Placental pericyte (primary cell): ENCODE measurements around the genes SETD9 and ACTBL2.

GRCh38 chr5:54901173-54901784 lies 84.1 kb downstream of the ESM1 start:
- CAGE, long polyA plus RNA, result no peak

DNA sequence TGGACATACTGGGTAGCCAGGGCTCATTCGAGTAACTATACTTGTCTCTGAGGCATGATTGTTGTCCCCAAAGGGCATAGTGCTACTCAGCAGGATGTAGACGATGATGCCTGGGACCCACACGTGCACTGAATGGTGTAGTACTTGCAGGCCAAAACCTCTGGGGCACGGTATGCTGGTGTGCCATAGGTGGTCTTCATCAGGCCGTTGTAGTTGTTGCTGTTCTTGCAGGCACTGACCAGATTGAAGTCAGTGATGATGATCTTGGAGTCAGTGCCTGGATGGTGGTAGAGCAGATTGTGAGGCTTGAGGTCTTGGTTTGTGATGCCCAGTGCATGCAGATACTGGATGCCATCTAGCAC lies 48.8 kb downstream of the MTREX start:
- CAGE, long polyA plus RNA, result no peak

DNA sequence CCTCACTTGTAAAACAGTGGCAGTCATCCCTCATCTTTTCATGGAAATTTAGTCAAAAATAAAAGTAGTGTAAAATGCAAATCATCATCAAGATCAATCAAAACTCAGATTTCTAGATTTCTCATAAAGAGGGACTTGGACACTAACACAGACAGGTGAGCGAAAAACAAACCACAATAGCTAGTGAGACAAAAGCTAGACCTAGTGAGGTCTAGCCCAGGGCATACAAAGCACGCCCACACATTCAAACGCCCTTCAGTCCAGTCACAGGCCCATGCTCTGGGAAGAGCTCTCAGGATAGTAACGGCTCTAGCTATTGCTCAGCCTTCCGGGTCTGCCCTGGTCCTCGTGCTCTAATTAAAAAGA lies 94.7 kb downstream of the PLPP1 start:
- CAGE, long polyA plus RNA, result no peak

GRCh38 chr5:55502753-55503585 lies 31.8 kb downstream of the PLPP1 start:
- CAGE, long polyA plus RNA, result no peak

- CAGE, long polyA plus RNA, result no peak
Measured at GRCh38 chr5:55600939-55601948, 66.5 kb upstream of the PLPP1 start.

- CAGE, long polyA plus RNA, result no peak
Measured at GRCh38 chr5:55621087-55621560, 86.4 kb upstream of the PLPP1 start.

GRCh38 chr5:55821794-55822289 lies 29.3 kb upstream of the IL31RA start:
- CAGE, long polyA plus RNA, result no peak

- CAGE, long polyA plus RNA, result no peak
Measured at GRCh38 chr5:55938881-55939540, 55.8 kb downstream of the IL6ST start.

- CAGE, long polyA plus RNA, result no peak
Measured at GRCh38 chr5:55973056-55973515, 21.7 kb downstream of the IL6ST start.

DNA sequence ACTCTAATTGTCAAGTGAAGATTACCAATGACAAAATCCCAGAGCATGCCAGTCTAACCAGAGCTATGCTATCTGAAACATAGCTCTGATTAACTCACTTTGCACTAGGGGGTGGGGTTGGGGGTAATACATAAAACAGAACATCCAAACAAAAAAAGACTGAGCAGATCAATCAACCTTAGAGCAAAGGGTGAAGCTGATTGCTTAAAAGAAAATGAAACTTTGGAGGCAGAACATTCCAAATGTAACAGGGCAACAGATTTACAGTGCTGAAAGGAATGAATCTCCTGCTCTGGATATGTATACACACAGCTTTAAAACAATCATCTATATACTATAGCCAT lies 4.9 kb downstream of the IL6ST start:
- CAGE, long polyA plus RNA, result no peak

DNA sequence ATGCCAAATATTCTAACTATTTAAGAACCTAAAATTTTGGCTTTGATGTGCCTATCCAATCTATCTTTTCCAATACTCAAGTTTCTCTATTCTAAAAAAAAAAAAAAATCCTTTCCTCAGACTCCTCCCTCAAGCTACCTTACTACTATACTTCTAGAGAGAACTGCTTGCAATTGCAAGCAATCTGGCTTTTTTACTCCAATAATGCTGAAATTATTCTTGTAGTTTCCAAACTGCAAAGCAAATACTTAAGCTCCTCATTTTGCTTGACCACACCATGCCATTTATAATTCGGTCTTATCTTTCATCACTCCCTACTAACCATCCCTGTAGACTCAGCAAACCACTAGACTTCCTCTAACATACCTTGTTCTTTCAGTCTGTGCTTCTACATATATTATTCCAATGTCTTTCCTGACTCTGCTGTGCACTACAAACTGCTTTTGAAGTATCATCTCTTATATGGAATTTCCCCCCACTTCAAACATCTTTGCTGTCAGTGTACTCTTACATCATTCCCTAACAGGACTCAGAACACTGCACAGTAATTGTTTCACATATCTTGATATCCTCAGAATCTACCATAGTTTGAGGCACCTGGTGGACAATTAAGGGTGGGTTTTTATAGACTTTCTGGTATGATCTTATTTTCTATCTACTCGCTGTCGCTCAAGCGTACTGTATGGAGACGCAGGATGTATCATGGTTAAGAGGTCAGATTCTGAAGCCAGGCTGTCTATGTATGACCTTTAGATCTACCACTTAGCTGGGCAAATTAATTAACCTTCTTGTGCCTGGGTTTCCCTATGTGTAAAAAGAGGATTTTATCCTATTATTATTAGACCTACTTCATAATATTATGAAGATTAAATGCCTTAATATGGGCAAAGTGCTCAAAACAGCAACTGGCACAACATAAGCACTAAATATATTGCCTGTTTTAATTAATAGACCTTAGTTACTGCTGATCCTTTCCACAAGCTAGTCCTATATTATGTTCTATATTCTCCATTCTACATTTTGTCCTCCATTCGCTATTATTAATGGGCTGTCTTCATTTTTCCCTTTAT lies 2.8 kb downstream of the IL6ST start:
- CAGE, long polyA plus RNA, result no peak

- CAGE, long polyA plus RNA, result no peak
Measured at GRCh38 chr5:56060602-56061218, 65.9 kb upstream of the IL6ST start.

- CAGE, long polyA plus RNA, result no peak
Measured at GRCh38 chr5:56148356-56149152, 84.6 kb downstream of the ANKRD55 start.

DNA sequence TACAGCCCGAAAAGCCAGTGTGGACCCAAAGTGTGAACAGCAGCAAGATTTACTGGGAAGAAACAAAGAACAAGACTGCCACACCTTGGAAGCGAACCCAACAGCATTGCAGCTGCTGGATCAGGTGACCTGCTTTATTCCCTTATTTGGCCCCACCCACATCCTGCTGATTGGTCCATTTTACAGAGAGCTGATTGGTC lies 15.9 kb upstream of the ANKRD55 start:
- CAGE, long polyA plus RNA, result no peak

GRCh38 chr5:56422077-56422586 lies 189.0 kb upstream of the ANKRD55 start:
- CAGE, long polyA plus RNA, result no peak

DNA sequence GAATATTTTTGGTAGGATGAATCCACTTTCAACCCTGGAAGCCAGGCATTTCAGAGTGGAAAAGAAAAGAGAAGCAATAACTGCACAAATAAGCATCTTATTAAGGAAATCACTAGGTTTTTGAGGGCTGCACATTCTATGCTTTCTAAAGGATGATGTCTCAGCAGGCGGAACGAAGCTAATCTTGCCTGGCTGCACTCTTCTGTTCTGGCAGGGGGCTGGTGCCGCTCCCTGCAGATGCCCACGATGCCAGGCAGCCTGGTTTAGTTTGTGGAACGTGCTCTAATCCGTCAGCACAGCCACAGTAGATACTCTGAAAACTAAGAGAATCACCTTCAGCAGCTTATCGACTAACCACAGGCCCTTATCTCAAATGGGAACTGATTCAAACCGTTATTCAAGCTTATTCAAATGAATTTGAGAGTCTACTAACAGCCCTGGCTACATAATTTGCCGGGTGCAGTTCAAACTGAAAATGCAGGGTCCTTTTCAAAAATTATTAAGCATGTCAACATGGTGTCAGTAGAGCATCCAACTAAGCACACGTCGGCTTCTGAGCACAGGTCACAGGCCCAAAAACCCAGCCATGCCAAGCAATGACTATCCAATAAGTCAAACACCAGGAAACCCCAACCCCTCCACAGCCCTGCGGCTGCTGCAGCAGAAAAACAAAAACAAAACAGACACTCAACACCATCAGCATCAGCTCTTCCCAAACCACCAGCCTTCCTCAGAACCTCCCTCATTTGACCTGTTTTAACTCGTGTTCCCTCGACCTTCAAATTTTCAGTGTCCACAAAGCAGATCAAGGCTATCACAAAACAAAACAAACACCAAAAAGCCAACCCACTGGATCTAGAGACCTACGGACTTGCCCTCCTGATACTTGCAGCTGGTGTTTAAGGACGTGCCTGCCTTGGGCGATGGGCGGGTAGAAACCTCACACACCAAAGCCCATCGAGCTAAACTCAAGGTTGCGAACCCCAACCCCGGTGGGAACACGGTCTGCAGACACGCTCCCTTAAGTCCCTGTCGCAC lies 246.7 kb upstream of the ANKRD55 start:
- CAGE, long polyA plus RNA, result no peak

DNA sequence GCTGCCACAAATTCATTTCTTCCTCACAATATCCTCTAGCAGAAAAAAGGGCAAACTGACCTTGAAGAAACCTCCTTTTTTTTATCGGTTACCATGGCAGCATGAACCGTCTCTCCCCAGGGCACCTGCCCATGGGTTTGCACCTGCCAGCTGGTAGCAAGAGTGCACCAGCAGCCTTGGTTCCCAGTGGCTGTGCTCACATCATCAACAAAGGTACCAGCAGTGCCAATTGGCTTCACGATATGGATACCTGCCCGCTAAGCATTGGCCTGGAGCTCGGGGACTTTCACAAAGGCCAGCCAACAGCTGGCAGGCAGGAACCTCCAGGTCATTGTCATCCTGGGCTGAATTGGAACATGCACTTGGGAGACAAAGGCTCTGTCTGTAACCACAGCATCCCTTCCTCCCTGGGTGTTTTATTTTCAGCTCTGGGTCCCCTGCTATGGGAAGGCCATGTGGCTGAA lies 145.8 kb upstream of the MAP3K1 start:
- CAGE, long polyA plus RNA, result no peak

GRCh38 chr5:56908982-56909687 lies at the start of gene SETD9:
Gene SETD9, plus strand, starts transcription at chr5:56909596.
- CAGE, long polyA plus RNA, result no peak

DNA sequence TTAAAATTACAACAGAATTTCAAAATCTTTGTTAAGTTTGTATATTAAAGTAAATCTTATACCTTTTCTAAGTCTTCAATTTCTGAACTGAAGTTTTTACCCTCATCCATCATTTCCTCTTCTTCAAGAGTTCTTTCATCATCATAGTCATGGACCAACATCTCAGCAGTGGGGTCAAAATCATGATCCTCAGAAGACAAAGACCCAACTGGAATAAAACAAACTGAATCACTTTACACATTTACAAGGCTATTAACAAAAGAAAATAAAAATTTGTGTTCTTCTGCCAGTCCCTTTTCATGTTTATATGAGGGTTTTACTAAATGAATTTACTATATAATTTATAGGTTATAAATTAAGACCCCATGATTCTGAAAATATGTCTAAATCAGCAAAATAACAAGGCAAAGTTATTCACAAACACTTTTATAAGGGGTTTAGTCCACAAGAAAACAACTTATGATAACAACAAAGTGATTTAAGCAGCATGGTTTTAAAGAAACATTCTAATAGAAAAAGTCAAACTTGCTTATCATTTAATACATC lies 5.0 kb downstream of the MIER3 start:
- CAGE, long polyA plus RNA, result no peak

DNA sequence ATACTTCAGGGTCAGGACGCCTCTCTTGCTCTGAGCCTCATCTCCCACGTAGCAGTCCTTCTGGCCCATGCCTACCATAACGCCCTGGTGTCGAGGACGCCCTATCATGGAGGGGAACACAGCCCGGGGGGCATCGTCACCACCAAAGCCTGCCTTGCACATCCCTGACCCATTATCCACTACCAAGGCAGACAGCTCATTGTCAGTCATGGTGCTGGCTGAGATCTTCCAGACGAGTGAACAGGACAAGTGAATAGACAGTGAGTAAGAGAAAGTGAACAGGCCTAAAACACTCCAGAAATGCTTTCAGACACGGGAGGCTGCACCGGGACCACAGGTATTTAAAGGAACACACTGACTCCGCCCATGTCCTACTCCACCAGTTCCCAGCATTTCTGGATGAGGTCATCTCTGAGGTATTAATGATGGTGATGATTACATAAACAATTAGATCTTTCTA lies at the start of gene ACTBL2:
Gene ACTBL2, minus strand, starts transcription at position 314 of the 460 bp plus-strand sequence.
- CAGE, long polyA plus RNA, result no peak